ENCODE data around the genes TCF20 and POLDIP3.

DNA sequence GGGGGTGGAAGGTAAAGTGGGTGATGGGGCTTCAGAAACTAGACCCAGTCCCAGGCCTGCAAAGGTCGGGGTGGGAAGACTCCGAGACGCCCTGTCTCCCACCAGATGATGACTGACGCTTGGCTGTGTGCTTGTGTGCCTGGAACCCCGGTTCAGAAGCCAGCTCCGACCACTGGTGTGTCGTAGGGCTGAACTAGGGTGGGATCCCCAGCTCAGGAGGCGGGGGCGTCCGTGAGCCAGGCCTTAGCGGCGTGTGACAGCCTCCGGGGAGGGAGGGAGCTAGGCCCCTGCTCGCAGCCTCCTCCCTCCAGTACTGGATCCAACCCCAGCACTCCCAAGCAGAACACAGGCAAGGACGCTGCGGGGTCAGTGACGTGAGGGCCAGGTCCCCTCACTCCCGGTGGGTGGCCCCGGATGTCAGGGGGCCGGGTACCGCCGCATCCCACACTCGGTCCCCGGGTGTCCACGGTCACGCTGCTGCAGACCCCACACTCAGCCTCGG, 423 bp downstream of the PMM1 start:
- PRO-cap: no peak
- RAMPAGE, long total RNA: no peak

GRCh38 chr22:41693867-41694862, 5.1 kb upstream of the MEI1 start:
- PRO-cap: no peak
- RAMPAGE, long total RNA: start-site peak on the plus strand at chr22:41694267-41694347, 20 reads

GRCh38 chr22:41862581-41863318, 29.8 kb downstream of the SREBF2 start:
- PRO-cap: no peak
- RAMPAGE, long total RNA: no peak

DNA sequence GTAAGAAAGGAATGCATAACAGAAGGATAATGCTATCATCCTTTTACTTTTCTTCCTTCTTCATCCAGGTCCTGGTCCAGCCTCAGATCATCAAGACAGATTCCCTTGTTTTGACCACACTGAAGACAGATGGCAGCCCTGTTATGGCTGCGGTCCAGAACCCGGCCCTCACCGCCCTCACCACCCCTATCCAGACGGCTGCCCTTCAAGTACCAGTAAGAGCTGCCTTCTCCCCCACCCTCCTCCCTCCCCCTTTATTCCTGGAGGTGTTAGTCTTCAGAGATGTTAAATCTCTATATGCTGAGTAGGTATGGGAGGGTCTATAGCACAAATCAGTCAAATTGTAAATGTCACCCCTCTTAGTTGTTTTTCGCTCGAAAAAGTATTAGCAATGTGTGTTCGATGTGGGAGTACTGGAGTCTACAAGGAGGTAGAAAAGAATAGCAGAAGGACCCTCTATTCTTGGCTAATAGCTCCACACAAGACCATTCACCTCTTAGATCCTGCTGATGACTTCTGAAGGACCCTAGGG, 38.0 kb downstream of the SREBF2 start:
- PRO-cap: no peak
- RAMPAGE, long total RNA: no peak

DNA sequence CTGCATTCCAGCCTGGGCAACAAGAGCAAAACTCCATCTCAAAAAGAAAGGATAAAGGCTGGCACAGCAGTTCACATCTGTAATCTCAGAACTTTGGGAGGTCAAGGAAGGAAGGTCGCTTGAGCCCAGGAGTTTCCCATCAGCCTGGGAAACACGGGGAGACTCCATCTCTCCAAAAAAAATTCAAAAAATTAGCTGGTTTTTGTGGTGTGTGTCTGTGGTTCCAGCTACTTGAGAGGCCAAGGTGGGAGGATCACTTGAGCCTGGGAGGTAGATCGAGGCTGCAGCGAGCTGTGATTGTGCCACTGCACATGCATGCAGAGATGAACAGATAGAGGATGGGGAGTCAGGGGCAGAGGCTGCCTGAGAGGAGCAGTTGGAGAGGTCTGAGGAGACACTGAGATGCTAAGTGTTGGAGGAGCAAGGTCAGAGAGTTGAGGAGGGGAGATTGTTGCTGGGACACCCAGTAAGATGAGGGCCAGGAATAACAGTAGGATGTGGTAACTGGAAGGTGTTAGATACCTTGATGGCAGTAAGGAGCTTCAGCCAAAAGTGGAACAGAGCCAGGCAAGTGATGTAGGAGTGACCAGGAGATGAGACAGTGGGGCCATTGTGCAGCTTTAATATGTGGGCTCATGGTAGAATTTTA, 32.0 kb downstream of the SHISA8 start:
- PRO-cap: no peak
- RAMPAGE, long total RNA: start-site peak on the plus strand centred at position 89 of the sequence, 451 bp wide, 11 reads

DNA sequence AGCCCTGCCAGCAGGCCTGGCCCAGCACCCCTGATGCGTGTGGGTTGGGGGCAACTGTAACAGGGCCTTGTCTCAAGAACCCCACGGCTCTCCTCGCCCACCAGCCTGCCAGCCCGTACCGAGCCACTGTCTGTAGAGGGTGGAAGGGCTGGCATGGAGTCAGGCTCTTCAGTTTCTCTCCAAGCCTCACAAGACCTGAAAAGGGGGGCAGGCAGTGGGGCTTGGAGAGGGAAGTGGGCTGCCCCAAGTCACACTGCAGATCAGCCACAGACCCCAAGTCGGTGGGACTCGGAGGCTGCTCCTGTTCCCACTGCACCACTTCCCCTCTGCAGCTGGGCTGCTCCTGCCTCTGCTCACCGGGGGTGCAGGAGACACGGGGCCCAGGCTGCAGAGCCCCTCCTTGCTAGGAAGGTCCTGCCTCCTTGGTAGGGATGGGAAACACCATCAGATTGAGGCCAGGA, 7.2 kb upstream of the TNFRSF13C start:
- PRO-cap: no peak
- RAMPAGE, long total RNA: no peak

DNA sequence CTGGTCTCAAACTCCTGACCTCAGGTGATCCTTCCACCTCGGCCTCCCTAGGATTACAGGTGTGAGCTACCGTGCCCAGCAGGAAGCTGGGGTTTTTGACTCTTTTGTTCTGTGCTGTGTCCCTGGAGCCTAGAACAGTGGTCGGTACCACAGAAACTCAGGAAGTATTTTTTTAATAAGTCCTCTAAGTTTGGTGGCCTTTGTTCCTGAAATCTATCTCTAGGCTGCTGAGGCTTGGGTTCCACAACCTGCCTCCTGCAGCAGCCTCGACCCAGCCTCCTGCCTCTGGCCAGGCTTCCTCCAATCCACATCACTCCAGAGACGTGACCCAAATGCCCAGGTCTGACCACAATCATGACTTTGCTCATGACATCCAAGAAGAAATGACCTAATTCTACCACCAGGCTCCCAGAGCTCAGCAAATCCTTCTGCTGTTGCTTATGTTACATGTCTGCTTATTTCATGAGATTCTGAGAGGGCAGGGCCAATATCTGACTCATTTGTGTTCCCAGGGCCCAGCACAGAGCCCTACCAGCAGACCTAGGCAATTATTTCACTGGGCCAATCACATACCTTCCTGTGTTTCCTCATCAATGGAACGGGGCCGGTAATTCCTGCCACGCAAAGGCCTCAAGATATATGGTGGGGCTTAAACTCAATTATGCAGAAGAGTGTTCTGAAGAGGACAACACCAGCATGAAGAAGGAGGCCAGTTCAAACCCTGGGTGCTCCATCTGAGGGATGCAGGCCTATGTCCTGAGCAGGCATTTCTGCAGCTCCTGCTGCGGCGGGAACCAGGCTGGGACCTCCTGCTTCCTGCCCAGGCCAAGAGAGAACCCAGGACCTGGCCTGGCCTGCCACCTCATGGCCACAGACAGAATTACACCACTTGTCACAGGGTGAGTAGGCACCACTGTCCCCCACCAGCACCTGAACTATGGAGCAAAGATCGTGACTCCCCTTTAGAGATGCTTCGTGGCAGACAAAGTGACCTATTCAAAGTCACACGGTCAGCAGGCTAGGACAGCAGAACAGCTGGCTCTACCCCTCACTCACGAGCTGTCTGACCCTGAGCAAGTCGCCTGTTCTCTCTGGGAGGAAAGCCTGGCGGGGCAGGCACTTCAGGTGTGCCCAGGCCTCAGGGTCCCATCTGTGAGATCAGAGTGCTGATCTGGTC, 6.0 kb downstream of the CENPM start:
- PRO-cap: no peak
- RAMPAGE, long total RNA: no peak

DNA sequence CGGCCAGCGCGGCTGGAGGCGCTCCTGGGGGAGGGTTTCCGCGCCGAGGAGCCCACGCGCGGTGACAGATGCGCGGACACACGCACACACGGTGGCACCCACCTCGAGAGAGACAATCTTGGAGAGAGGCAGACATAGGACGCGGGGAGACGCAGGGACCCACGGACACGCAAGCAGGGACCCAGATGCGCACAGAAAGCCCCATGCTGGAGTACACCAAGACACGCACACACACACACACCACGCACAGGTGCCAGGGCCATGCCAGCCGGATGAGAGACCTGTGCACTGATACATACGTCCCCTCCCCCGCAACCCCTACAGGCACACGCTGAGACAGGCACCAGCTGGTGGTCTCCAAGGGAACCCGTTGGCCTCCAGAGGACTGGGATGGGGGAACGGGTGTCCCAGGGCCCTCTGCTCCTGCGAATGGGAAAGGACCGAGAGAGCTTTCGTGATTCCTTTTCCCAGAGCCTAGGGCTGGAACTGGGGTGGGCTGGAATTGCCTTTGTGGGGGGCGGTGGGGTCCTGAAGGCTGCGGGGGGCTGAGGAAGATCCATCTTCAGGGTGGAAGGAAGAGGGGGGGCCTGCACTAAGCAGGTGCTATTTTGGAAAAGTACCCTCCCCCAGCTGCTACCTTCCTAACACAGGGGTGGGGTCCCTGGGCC, 8.0 kb downstream of the SEPTIN3 start:
- PRO-cap: no peak
- RAMPAGE, long total RNA: no peak

DNA sequence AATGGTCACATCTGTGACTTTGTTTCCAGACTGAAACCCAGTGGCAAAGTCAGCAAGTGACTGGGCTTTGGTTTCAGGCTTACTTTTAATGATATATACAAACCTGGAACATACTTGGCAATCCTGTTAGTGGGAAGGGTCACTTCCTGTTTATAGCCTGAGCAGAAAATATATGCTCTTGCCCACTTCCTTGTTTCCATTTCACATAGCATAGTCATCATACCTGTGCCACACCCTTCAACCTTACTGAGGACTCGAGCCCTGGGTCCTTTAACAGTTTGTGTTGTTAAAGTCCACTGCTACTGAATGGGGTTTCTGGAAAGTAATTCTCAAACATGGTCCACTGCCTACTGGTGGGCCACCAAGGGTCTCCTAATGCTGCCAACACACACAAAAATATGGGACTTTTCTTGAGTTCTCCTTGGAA, 23.9 kb downstream of the WBP2NL start:
- PRO-cap: no peak
- RAMPAGE, long total RNA: no peak

- PRO-cap: no peak
- RAMPAGE, long total RNA: no peak
These were observed 886 bp downstream of the SMDT1 start for GRCh38 chr22:42080328-42080843.

- PRO-cap: bidirectional peak, plus-strand start at chr22:42270798, minus-strand start at chr22:42270633
- RAMPAGE, long total RNA: no peak
These were observed at the start of gene TCF20 for GRCh38 chr22:42270106-42271062. TCF20 (minus strand) TSS chr22:42270653.

DNA sequence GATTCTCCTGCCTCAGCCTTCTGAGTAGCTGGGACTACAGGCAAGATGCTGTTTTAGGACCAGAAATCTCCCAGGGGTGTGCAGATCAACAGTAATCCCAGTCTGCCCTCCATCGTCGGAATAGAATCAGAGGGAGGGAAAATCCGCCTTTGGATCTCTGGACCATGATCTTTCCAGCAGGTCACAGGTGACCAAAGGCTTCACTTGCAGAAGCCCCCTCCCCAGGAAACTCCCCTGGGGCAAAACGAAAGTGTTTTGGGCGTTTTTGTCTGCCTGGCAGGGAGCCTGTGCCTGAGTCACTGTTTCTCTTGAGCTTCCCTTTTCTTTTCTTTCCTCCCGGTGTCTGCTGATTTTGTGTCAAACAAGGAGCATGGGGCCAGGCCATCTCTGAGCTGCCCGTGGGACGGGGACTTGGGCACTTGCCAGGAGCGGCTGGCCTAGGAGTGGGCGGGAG, 7.4 kb upstream of the NFAM1 start:
- PRO-cap: no peak
- RAMPAGE, long total RNA: no peak

DNA sequence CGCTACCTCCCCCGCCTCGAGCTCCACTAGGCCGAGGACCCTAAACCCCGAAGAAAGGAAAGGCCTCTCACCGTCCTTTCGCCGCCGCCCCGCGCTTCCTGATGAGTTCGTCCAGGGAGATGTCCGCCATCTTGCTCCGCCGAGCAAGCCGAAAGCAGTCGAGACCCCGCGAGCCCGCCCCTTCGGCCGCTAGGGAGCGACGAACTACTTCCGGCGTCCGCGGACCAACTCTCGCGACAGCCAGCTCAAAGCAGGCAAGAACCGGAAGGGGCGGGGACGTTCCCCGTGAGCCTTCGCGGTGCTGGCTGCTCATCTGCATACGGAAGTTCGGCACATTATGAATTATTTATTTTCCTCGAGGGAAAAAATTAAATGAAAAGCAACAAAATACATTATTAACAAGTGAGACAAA, at the start of gene POLDIP3:
POLDIP3 (minus strand) TSS at position 156 of the 412 bp plus-strand sequence.
- PRO-cap: bidirectional peak, plus-strand start outside the sequence, minus-strand start at position 156 of the sequence
- RAMPAGE, long total RNA: start-site peak on the minus strand centred at position 184 of the sequence, 86 bp wide, 349 reads

- PRO-cap: no peak
- RAMPAGE, long total RNA: no peak
These were observed 64.1 kb downstream of the ARFGAP3 start for GRCh38 chr22:42792847-42793444.

DNA sequence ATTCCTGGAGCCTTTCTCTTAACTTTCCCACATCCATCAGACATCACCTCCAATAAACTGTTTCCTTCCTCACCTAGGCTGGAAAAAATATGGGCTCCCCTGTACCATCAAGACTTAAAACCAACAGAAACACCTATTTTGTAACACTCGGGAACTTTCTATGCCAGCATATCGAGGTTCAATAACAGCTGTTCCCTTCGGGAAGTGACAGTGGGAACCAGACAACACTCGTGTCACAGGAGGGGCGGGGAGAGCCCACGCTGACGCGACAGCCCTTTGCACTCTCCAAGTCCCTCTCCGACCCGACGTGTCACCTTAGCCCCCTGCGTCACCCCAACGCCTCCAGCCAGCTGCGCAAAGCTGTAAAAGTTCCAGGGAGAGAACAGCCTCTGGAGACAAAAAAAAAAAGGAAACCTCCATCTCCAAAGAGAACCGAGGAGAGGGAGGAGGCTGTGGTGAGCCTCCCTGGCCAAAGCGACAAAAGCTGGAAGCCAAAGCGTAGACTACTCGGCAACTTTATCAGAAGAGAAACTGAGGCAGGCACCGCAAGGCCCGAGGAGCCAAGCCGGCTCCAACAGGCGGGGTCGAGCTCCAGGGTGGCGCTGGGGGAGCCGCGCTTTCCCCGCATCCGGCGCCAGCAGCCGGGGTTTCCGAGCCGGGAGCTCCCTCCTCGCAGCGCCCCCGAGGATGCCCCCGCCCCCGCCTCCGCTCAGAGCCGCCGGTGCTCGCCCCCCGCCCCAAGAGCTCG, 795 bp downstream of the ARFGAP3 start:
- PRO-cap: bidirectional peak, plus-strand start at position 425 of the sequence, minus-strand start at position 193 of the sequence
- RAMPAGE, long total RNA: no peak

DNA sequence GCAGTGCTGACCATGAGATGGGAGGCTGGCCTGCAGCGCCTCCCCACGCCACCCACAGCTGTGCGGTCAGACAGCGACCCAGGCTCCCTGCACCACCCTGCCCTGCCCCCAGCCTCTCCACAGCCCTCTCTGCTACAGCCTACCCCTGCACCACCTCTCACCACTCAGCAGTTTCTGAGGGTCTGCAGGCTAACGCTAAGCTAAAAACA, 44.2 kb downstream of the PACSIN2 start:
- PRO-cap: no peak
- RAMPAGE, long total RNA: no peak

GRCh38 chr22:42990956-42991865, 23.7 kb downstream of the PACSIN2 start:
- PRO-cap: no peak
- RAMPAGE, long total RNA: no peak

GRCh38 chr22:43109806-43110426, 634 bp upstream of the BIK start:
- PRO-cap: no peak
- RAMPAGE, long total RNA: no peak

GRCh38 chr22:43197408-43198274, 10.7 kb upstream of the TTLL12 start:
- PRO-cap: no peak
- RAMPAGE, long total RNA: no peak

- PRO-cap: no peak
- RAMPAGE, long total RNA: no peak
These were observed 74.0 kb upstream of the TTLL12 start for GRCh38 chr22:43260776-43261454.